Epithelial cell of prostate (primary cell): Measurements from ENCODE around the genes NOTCH2NLA and NOTCH2NLB.

DNA sequence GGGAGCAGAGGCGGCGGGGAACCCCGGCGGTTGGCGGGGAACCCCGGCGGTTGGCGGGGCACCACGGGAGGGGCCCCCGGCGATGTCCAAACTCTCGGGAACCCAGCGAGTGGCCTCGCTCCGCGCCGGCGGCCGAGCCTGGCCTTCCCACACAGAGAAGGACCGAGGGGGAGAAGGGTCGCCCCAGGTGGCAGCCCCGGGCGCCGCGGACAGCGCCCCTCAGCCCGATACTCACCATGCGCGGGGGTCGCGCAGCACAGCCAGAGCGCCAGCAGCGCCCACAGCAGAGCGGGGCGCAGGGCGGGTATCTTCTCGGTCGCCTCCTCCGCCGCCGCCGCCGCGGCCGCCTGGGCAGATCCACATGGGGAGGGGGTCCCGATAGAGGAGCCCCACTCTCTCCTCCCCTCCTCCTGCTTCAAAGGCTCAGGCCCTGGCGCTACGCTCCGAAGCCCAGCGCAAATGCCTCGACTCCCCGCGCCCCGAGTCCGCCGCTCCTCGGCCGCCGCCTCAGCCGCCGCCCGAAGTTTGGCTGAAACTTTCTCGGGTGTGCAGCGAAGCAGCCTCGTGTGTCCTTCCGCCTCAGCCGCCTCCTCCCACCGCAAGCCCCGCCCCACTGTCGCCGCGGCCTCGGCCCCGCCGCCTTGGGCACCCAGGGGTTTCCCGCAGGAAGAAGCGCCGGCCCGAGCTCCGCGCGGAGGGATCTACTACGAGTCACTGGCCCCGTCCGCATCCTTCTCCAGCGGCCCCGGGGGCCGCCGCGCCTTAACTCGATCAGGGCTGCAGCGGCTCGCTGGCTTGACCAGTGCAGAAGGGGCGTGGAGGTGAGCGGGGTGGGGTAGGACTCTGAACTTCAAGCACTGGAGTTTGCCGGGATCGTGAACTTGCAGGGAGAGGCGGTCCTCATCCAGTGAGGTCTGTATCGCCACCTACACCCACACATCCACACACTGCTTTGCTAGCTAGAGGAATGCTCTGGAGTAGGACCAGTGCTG, at the start of gene NOTCH2NLA:
Gene NOTCH2NLA, minus strand, starts transcription at position 548 of the 992 bp plus-strand sequence.
- RRBS, result no CpG with 5 or more reads among the region's 99 CpGs

DNA sequence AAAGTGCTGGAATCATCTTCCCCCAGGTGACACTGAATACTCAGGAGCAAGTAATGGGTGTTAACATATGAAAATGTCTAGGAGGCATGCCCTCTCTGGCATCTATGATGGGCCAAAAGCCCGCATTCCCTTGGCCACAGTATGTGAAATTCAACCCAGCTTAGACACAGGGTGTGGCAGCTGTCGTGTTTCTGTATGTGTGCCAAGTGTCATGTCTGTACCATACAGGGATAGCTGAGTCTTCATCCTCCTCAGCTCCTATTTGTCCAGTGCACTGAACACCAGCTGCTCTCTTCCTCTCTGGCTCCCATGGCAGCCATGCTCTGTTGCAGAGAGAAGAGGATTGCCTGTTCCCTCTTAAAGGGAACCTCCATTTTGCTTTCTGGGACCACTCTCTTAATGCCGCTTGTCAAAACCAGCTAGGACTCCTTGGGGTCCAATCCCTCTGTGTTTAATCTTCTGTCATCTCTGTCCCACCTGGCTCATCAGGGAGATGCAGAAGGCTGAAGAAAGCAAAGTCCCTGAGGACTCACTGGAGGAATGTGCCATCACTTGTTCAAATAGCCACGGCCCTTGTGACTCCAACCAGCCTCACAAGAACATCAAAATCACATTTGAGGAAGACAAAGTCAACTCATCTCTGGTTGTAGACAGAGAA, 32.7 kb downstream of the NBPF12 start:
- RRBS, result no CpG with 5 or more reads among the region's 4 CpGs

GRCh38 chr1:147287190-147287654, 44.7 kb downstream of the CHD1L start:
- RRBS, result no CpG with 5 or more reads among the region's 2 CpGs

GRCh38 chr1:147402700-147403120, 138.6 kb upstream of the BCL9 start:
- RRBS, result no CpG with 5 or more reads among the region's 9 CpGs

- RRBS, result no CpG with 5 or more reads among the region's 4 CpGs
Observed at GRCh38 chr1:147539015-147539518, 2.2 kb upstream of the BCL9 start.

DNA sequence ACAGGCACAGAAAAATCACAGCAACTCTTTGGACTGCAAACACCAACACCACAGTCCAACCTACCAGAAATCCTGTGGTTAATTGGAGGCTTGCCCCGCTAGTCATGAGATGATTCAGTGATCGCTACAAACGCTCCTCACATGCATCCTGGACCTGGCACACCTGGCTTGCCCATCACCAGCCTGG, 1.1 kb downstream of the NBPF11 start:
- RRBS, result no CpG with 5 or more reads among the region's 3 CpGs

- RRBS, result no CpG with 5 or more reads among the region's 38 CpGs
Observed at GRCh38 chr1:148333753-148334897, 149.0 kb downstream of the PPIAL4G start.

DNA sequence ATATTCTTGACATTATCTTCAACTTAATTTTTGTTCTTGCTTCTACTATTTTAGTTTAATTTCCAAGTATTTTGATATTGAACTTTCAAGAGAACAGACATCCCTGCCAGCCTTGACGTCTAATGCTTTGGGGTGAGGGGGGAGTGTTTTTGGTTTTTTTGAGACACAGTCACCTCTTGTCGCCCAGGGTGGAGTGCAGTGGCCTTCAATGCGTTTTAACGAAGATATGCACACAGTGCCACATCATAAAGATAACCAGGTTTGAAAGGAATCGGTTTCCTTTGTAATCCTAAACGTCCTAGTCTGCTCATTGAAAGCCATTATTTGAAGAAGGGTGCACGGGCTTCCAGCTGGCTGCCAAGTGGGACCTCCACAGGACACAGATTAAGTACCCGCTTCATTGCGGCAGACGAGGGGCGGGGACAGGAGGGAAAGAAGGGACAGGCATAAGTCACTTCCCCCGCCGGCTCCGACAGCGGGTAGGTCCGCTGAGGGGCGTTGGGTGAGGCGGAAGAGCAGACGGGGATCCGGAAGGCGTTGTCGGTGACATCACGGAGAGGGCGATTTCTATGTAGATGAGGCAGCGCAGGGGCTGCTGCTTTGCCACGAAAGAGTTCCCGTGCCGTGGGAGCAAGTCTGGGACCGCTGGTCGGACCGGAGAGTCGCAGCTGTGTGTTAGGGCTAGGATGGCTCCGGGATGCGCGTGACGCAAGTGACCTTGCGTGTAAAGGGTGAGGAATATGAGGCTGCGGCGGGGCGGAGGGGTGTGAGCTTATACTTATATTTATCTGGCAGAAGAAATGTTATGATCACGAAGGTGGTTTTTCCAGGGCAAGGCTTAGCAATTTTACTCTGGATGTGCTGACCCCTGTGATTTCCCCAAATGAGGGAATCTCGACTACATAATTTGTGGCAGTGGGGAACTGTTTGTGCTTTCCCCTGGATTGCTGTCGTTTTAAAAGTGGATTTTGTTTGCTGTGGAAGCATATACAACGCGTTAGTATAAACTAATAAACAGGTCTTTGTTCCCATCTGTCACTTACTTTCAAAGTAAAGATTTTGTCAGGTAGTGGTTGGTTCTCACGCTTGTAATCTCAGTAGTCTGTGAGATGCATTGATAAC, 80.8 kb downstream of the PPIAL4G start:
- RRBS, result no CpG with 5 or more reads among the region's 46 CpGs

DNA sequence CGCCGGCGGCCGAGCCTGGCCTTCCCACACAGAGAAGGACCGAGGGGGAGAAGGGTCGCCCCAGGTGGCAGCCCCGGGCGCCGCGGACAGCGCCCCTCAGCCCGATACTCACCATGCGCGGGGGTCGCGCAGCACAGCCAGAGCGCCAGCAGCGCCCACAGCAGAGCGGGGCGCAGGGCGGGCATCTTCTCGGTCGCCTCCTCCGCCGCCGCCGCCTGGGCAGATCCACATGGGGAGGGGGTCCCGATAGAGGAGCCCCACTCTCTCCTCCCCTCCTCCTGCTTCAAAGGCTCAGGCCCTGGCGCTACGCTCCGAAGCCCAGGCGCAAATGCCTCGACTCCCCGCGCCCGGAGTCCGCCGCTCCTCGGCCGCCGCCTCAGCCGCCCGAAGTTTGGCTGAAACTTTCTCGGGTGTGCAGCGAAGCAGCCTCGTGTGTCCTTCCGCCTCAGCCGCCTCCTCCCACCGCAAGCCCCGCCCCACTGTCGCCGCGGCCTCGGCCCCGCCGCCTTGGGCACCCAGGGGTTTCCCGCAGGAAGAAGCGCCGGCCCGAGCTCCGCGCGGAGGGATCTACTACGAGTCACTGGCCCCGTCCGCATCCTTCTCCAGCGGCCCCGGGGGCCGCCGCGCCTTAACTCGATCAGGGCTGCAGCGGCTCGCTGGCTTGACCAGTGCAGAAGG, at the start of gene NOTCH2NLB:
Gene NOTCH2NLB, minus strand, starts transcription at position 397 of the 678 bp plus-strand sequence.
- RRBS, result no CpG with 5 or more reads among the region's 74 CpGs

DNA sequence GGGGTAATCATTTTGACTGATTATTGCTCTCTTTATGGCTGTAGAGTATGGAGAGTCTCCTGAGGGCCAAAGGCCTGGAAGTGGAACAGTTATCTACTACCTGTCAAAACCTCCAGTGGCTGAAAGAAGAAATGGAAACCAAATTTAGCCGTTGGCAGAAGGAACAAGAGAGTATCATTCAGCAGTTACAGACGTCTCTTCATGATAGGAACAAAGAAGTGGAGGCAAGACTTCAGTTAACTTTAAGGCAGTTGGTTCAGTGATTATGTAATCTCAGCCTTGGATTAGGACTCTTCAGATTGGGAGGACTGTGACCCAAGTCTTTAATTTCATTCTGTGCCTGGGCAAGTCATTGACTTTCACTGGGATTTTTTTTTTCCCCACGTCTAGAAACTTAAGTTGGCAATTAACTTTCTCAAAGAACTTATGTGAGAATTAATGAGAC, 123.5 kb downstream of the PDE4DIP start:
- RRBS, result no CpG with 5 or more reads among the region's 3 CpGs

DNA sequence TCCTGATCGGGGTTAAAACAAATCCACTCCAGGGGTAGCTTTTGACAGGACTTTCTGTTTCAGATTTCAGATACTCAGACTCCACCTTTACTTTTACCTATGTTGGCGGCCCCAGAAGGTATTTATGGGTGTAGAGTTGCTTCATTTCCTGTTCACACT, 24.6 kb downstream of the PPIAL4C start:
- RRBS, result no CpG with 5 or more reads among the region's 2 CpGs

DNA sequence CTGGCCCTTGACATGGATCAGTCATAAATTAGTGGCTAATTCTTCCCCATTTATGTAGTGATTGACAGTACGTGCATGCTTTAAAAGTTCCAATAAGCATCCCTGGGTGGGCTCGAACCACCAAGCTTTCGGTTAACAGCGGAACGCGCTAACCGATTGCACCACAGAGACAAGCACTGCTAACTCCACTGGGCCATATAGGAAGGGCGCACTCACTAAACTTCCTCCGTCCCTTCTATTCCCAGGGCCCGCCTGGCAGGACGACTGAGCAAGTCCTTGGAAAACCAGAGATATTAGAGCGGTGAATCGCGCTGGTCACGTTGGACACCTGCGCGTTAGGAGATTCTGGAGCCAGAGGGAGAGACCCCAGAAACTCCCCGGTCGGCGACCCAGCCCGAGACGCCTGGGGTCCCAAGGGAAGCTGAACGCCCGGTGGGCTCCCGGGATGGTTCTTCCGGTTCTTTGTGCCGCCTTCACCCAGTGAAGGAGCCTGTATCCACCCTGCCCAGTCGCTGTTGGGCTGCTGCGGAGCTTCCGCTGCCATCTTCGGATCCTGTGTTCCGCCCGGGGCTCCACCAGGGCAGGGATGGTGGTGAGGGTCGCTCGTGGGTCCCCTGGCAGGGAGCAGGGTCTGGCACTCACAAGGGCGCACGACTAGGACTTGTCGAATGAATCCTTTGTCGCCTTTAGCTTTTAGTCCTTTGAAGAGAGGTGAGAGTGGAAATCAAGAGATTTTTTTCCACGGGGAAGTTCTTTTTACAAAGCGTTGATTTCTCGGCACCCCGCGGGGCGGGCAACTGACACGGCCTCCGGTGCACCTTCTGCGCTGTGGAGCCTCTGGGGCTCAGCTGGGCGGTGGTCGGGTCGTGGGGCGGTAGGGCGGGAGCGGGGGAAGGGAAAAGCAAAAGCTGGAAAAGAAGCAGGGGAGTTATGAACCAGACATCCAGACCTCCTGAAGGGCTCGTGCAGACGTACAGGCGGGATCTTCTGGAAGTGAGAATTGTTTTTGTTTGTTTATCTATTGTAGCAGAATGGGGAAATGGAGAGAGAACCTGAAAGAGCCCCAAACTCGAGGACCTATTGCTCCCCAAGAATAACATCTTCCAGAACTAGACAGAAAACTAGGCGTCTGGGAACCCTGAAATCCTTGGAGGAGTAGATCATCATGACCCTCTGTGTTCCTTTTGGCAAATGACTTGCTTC, 63.1 kb downstream of the PPIAL4C start:
- RRBS, result no CpG with 5 or more reads among the region's 59 CpGs

DNA sequence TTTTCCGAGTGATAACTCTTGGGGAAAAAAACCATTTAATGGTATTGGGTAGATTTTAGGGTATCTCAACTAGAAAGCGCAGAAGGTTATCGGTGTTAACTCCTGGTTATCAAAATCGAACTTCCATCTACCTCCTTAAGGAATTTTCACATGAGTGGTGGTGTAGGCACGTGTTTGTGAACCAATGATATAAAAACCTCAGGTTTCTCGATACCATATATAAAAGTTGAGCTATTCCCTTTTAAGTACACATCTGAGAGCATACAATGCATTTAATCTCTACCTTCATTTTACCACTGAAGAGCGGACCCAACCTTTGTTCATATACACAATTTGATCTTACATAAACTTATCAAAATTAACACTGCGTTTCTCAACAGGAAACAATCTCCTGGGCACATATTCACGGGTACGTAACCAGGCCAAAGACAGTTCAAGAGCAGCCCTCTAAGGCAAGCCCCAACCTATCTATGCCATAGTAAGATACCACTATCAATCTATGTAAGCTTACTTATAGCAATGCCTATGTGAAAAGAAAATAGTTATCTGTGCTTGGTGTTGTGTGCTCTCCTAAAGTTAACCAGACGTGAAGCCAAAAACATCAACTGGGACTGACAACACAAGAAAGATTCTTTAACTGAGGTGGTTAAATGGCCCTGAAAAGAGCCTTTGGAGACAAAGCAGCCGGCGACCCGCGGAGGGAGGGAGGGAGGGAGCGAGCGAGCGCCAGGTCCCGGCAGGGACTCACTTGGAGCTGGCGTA, 1.0 kb upstream of the H2AC19 start:
- RRBS, result no CpG with 5 or more reads among the region's 20 CpGs

DNA sequence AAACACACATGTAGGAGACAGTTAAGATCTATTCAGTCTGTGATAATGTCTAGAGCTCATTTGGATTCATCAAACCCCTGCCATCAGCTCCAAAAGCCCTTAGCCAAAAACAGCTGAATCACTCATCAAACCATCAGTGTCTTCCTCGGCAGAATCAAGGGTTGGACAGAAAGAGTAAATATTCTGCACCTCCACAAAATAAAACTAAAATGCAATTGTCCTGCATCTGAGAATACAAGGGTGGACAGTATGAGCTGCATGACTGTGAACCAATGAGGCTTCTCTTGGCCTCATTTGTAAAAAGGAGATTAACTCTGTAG, 2.0 kb downstream of the H2BC21 start:
- RRBS, result no CpG with 5 or more reads among the region's 1 CpG

DNA sequence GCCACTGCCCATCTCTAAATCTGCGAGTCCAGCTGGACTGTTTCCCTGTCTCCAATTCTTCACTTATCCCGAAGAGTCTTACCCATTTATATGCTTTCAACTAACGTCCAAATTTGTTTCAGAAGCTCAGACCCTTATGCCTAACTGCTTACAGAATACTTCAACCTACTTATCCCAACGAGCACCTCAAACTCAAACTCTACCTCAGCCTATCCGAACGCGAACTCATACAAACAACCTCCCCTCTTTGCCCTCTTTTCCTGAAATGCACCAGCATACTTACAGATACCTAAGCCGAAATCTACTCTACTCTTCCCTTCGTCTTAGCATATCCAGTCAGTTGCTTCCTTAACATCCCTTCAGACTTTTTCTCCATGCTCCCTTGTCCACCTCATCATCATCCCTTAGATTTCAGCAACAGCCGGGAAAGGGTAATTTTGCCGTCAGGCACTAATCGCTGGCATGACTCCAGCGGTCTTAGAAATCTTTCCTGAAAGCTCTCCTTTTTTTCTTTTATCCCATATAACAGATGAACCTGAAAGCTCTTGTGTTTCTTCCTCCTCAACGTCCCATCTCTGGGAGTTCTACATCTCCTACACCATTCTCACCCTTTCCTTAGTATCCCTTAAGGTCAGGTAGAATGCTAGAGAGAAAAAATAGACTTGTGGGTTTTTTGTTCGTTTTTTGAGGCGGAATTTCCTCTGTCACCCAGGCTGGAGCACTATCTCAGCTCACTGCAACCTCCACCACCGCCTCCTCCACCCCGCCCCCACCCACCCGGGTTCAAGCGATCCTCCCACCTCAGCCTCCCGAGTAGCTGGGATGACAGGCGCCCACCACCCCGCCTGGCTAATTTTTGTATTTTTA, 1.2 kb upstream of the H2AC21 start:
- RRBS, result no CpG with 5 or more reads among the region's 23 CpGs

- RRBS, result no CpG with 5 or more reads among the region's 10 CpGs
Observed at GRCh38 chr1:149926955-149927558, 546 bp downstream of the SF3B4 start.

- RRBS, result no CpG with 5 or more reads among the region's 6 CpGs
Observed at GRCh38 chr1:149932481-149932788, 4.2 kb downstream of the MTMR11 start.

DNA sequence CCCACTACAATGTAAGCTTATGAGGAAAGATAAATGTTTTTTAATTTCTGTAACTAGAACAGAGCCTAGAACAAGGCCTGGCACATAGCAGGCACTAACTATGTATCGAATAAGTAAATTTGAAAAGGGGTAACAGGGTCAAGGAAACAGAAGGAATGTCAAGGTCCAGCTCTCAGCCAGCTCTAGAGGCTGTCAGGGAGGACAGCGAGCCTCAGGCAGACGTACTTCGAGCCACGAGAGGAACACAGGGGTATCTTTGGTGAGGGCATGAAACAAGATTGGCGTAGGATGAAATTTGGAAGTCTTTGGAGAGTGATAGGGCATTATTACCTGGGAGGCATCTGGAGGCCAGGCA, 878 bp downstream of the MTMR11 start:
- RRBS, result no CpG with 5 or more reads among the region's 6 CpGs

DNA sequence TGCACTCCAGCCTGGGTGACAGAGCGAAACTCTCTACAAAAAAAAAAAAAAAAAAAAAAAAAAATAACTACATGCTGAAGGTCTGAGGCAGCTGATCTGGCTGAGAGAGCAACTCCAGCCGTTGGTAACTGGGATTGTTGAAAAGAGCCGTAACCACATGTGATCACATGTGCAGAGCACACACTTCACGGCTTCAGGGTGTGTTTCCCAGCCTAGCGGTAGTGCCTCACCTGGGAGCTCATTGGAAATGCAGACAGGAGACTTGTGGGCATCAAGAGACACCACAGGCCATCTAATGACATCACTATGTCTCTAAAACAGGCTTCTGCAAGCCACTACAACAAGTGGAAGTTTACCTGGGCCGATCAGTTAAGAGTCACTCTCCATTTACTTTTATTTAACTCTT, 11.8 kb upstream of the OTUD7B start:
- RRBS, result no CpG with 5 or more reads among the region's 6 CpGs

DNA sequence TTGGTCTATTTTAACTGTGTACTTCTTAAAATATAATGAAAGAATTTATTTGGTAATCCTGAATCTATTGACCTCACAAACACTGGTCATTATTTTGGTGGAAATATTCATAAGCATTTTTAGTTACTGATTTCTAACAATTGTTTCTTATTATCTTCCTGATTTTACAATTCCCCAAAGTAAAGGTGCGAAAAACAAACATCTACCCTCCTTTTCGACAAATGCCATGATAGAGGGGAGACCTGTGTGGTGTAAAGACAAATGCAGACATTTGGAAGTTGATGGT, 1.1 kb upstream of the VPS45 start:
- RRBS, result no CpG with 5 or more reads among the region's 2 CpGs